Fibroblast of villous mesenchyme (primary cell): Measurements from ENCODE around the gene HMGB2.

- CAGE, long polyA plus RNA = no peak
Measured at GRCh38 chr4:169410810-169411154, 140.0 kb upstream of the SH3RF1 start.

DNA sequence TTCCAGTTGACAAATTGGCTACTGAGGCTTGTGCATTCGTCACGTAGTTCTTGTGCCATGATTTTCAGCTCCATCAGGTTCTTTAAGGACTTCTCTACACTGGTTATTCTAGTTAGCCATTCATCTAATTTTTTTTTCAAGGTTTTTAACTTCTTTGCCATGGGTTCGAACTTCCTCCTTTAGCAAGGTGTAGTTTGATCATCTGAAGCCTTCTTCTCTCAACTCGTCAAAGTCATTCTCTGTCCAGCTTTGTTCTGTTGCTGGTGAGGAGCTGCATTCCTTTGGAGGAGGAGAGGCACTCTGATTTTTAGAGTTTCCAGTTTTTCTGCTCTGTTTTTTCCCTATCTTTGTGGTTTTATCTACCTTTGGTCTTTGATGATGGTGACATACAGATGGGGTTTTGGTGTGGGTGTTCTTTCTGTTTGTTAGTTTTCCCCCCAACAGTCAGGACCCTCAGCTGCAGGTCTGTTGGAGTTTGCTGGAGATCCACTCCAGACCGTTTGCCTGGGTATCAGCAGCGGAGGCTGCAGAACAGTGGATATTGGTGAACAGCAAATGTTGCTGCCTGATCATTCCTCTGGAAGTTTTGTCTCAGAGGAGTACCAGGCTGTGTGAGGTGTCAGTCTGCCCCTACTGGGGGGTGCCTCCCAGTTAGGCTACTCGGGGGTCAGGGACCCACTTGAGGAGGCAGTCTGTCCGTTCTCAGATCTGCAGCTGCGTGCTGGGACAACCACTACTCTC lies 113.0 kb downstream of the NEK1 start:
- CAGE, long polyA plus RNA = no peak

DNA sequence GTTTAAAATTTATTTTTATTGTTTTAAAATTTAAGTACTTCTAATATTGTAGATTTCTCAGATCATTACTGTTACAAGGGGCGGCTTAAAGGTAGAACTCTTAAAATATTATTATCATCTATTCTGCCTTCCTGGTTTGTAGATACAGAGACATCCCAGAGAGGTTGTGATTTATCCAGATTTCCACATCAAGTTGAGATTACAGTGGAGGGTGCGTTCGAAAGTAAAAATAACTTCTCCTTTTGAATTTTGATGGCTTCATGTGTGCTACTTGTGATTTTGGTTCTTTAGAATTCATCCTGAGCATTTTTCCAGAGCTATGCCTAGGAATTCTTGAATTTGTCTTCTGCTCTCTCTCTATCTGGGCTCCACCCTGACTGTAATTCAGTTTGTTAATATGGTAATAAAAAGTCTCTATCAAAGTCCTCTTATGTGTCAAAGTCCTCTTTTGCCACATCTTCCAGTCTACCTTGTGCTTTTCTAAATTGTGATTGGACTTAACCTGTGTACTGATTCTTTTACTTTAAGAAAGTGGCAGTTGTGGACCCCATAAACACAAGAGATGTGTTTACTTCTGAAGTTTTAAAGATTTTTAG lies 37.2 kb downstream of the CLCN3 start:
- CAGE, long polyA plus RNA = no peak

DNA sequence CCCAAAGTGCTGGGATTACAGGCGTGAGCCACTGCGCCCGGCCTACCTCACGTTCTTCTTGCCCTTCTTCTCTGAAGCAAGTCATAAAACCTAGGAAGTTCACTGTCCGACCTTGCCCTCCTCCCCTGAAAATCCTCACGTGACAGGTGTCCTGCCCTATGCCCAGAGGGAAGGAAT lies 83.8 kb downstream of the MFAP3L start:
- CAGE, long polyA plus RNA = no peak

- CAGE, long polyA plus RNA = no peak
Measured at GRCh38 chr4:170927307-170927620, 837.5 kb upstream of the AADAT start.

- CAGE, long polyA plus RNA = no peak
Measured at GRCh38 chr4:171020858-171021091, 792.4 kb upstream of the GALNTL6 start.

GRCh38 chr4:171473581-171473831 lies 339.7 kb upstream of the GALNTL6 start:
- CAGE, long polyA plus RNA = no peak

DNA sequence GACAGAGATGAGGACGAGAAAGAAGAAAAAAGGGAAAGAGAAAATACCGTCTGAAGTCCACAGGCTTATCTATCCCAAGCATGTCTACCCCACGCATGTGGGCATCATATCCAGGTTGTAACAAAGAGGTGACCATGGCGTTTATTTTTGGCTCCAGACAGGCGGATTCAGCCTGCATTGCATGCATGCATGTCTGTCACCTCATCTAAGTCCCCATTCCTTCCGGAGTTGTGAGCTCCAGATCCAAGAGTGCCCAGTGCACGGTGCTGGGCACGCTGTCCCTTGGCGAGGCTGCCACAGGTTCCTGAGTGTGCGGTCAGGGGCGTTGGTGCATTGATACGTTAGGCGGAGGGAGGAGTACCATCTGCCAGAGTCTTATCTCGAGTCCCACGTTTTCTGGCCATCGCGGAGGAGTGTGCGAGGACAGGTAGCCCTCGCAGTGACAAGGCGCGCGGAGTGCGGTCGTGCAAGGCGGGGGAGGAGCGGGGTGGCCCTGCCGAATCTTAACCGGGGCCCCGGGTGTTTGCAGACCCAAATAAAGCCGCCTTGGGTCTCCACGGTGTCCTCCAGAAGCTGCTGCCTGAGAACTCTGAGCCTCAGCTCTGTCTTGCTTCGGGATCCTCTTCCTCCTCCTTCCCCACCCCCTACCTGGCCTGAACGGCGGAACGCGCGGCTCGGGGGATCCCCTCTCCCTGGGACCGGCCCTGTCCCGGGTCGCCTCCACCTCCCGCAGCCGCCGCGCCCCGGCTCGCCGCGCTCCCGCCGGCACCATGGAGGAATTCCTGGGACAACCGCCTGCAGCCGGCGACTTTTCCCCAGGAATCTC lies 668 bp upstream of the GALNTL6 start:
- CAGE, long polyA plus RNA = no peak

DNA sequence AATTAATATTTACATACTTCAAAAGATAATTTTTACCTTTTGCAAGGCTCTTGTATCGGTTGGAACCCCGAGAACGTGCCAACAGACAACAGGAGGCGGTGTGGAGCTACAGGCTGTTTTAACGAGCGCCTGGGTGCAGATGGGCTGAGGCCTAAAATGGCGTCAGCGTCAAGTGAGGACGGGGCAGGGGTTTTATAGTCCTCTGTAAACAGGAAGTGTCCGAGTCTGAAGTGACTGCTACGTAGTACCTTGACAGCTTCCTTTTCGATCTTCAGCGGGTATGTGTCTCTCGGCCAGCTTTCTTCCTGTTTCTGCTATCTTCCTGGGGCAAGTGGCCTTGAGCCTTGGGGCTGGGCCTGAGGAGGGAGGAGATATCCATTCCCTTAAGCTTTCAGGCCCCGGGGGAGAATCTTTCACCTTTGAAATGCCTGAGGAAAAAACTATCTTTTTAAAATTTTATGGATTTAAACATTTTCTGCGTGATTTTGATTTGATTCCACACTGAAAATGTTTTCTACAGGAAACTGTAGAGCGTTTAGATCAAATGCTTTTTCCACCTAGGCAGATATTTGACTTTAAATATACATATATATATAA lies 342.8 kb downstream of the GALNTL6 start:
- CAGE, long polyA plus RNA = no peak

DNA sequence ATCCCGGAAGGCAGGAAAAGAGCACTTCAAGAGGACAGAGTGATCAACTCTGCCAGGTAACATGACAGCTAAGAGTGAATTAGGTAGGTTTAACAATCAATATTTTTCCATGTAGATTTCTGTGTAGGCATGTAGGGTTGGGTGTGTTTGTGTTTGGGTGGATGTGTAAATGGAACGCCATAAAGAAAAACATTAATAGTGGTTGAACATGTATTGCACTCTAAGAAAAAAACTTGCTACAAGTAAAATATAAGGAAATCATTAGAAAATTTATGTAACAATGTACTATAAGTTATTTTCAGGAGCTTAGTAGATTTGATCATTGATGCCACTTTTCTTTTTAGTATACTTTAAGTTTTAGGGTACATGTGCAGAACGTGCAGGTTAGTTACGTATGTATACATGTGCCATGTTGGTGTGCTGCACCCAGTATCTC lies 456.6 kb upstream of the GALNT7 start:
- CAGE, long polyA plus RNA = no peak

GRCh38 chr4:172978792-172979163 lies 189.8 kb upstream of the GALNT7 start:
- CAGE, long polyA plus RNA = no peak

DNA sequence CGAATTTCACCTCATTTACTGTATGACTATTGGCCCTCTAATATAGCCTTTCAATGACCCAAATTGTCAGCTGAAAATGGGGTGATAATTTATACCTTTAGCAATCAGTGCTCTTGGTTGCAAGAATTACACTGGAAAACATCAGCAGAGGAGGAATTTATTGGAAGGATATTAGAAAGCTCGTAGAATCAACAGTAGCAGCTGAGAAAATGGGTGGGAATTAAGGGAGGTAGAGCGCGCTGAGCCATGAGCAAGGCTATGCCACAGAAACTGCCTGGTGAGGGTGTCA lies 110.3 kb upstream of the GALNT7 start:
- CAGE, long polyA plus RNA = no peak

DNA sequence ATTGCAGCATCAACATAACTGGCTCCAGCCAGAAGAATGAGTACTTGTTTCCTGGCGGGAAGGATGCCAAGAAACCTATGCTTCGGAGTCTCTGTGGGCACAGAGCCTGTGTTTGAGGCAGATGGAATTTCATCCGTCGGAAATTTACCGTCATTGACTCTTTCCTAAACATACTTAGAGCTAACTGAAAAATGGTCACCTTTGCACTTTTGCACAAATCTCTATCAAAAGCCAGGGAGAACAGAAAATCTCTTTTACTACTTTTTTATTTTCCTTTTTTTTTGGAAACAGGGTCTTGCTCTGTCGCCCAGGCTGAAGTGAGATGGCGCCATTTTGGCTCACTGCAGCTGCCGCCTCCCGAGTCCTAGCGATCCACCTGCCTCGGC lies 41.6 kb downstream of the GALNT7 start:
- CAGE, long polyA plus RNA = no peak

DNA sequence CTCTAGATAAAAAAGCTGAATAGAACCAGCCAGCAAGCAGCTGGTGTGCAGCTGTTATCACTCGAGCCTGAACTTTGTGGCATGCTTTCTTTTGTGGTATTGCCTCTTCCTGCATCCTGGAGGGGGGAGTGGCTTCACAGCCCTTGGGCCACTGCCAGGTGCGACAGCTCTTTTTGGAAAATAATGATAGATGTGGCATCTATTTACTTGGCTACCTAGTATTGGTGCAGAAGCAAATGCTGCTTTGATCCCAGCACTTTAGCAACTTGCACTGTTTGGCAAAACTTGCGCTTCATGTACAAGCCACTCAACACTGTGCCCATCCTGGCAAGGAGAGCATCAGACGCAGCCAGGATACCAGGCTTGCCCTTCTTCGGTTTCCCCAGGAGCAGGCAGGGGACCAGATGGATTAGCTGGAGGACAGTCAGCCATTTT lies 69.4 kb downstream of the HMGB2 start:
- CAGE, long polyA plus RNA = no peak

DNA sequence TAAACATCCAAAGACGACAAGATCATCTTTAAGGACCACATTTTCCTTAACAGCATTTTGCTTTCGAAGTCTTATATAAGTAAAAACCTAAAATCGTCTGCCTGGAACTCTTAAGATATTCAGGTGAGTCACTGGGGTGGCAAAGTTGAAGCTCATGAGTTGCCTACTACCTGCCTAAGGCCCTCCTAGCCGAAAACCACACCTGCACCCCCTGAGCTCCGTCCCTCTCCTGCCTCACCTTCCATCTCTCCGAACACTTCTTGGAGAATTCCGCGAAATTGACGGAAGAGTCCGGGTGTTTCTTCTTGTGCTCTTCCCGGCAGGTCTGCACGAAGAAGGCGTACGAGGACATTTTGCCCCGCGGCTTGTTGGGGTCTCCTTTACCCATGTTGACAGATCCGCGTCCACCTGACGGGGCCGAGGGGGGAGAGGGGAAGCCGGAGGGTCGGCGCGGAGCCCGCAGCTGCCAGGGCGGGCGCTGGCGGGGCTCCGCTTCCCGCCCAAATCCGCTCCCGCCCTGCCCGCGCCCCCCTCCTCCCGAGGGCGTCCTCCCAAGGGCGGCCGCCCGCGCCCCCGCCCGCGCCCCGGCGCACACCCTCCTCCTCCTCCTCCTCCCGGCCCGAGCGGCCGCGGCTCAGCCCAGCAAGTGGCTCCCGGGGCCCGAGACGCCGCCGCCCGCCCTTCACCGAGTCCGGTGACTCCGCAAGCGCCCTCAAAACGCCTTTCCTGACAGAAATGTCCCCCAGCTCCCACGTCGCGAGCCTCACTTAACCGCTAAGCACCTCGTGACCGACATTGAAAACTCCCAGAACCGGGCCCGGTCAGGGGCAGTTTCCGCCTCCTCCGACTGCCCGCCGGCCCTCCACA lies 663 bp downstream of the HMGB2 start:
- CAGE, long polyA plus RNA = no peak

DNA sequence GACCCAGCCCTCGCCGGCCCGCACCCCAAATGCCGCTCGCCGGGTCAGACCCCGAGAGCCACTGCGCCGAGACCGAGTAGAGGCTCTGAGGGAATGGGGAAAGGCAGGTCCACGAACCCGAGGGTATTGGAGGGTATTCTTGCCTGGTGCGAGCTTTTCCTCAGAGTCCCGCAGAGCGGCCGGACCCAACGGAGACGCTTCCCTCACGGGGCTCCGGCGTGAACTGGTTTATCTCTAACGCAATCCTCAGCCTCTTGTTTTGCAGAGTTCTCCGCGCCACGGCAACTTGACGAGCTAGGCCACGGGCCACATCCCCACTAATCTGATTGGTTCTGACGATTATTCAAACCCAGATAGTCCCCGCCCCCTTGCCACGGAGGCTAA lies at the start of gene HMGB2:
Gene HMGB2, minus strand, starts transcription at position 230 of the 384 bp plus-strand sequence.
- CAGE, long polyA plus RNA = start-site peak on the minus strand centred at position 226 of the sequence, 12 bp wide, 63 and 93 reads in 2 replicates

DNA sequence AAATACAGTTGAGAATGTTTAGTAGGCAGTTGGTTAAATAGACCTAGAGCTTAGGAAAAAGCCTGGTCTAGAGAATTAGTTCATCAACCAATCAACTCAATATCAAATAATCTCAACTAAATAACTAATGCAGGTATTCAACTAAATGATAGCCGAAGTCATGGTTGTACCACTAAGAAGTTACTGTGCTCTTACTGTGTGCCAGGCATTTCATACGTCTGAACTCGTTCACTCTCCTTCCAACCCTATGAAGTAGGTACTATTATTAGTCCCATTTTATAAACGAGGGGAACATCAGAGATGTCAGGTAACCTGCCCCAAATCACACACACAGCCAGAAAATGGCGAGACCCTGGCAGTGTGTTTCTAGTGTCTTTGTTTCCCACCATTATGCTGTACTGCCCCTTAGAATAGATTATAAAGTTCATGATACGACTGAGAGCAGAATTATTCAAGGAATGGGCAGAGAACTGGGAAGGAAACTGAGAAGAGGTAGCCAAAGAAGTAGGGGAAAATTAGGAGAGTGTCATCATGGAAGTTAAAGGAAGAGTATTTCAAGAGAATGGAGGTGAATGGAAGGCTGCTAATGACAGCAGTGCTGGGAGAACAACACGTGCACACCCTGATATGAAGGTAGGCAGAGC lies 1.7 kb upstream of the SCRG1 start:
- CAGE, long polyA plus RNA = no peak

- CAGE, long polyA plus RNA = no peak
Measured at GRCh38 chr4:173521451-173521802, 8.6 kb downstream of the HAND2 start.

DNA sequence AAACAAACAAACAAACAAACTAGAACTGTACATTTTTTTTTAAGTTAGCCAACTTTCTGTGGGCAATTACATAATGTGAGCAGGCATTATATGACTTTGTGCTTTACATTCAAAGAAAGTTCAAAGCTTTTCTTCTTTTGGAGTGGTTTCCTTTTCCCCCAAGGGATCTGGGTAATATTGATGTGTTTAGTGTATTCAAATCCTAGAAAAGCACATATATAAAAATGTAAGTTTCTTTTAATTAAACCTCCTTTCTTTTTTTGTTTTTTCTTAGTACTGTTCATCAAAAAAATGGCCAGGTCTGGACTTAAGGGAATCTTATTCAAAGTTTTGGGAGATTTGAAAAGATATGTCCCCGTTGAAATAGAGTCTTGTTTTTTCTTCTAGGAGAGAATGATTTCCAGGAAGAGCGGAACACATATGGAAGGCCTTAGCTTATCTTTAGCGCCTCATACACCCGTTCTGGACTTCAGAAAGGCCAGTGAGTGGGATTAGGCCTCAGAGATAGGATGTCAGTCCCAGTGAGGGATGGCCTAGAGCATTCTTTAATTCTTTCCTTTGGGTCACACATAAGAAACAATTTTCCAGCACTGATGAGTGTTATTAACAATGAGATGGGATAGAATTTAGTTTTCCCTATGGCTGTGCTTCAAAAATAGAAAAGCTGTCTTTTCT lies 54.4 kb upstream of the HAND2 start:
- CAGE, long polyA plus RNA = no peak

DNA sequence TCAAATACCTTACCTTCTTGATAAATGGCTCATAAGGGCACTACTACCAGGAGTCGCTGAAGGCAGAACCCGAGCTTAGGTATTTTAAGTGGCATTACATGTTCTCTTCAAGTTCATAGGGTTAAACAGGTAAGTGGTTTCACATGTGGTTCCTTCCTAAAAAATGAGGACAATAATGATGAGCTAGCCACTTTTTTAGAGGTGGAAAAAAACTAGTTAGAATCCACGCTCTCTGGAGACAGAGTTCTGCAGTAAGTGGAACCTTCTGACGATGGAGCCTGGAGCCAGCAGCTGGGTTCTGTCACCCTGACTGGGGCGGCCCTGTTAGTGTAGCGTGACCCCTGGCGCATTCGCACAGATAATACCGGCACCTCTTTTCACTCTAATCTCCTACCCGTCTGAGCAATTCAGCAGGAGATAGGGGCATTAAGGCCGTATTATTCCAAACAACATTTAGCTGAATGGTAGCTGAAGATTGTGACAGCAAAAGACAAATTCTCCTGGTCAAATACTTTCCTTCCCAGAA lies 292.7 kb downstream of the FBXO8 start:
- CAGE, long polyA plus RNA = no peak